Penis (tissue), 1 donor: ENCODE results near the gene GTPBP2.

DNA sequence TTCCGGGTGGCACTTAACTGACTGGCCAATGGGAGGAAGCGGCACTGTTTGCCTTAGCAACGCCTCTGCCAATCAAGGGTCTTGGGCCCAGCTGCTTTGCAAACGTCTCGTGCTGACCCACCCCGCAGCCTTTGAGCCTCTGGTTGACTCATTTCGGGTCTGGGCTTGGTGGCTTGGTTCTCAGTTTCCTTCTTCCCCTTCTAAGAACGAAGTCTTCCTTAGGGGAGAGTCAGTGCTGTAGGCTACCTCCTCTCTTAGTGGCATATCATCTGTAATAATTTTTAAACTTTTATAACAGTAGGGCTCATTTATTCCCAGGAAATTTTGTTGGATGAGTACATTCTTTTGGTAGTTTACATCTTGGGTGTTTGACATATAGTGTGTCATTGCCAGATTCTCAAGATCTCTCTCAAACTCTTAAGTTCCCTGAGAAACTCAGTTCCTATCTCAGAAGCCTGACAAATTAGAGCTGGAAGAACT is 3.7 kb downstream of the SRF start:
- PRO-cap: bidirectional peak, plus-strand start at position 151 of the sequence, minus-strand start outside the sequence

DNA sequence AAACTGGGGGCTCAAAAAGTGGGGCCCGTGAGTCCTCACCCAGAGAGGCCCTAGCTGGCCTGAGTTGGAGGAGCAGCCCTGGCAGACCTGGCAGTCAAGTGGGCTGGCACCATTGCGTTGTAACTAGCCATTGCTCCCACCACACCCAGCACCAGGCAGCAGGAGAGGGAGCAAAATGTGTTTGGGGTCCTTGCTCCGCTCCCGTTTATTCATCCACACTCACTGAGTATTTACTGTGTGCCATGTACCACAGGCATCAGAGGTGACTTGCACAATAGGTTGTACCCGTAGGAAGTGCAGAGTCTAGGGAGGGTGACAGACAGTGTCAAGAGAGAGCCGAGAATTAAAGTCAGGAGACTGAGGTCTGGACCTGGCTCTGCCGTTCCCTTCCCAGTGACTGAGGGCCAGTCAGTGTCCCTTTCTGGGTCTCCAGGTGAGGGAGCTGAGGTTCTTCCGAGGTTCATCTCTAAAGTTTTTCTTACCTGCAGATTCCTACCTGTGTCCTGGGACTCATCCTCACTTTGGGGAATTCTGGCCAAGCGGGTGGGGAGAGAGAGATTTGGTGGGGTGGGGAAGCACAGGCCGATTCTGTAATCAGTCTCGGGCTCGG is 22.3 kb downstream of the TTBK1 start:
- PRO-cap: no peak

GRCh38 chr6:43283790-43284605 is 14.1 kb upstream of the SLC22A7 start:
- PRO-cap: no peak

- PRO-cap: no peak
Observed at GRCh38 chr6:43456239-43456425, 784 bp upstream of the DLK2 start.

DNA sequence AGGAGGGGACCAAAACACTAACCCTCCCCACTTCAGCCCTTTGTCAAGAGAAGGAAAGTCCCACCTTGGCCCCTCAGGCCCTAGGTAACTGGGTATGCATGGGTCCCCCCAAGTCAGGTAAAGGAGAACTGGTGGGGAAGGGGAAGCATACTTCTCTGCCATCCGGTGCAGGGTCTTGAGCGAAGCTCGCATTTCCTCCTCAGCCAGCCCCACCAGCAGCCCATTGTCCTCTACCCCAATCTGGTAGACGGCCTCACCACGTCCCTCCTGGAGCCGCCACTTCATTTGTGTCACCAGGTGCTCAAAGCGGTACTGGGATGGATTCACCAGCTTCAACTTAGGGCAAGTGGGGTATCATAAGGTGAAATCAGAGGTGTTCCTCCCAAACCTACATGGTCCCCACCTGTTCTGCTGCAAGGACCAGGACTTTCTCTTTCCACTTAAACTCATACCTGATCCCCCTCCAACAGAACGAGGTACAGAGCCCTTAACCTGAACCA is 2.9 kb downstream of the GTPBP2 start:
- PRO-cap: no peak

GRCh38 chr6:43628736-43629321 is at the start of gene GTPBP2:
GTPBP2 (minus strand) TSS chr6:43629264.
- PRO-cap: bidirectional peak, plus-strand start at chr6:43628925, minus-strand start at chr6:43628868; bidirectional peak, plus-strand start at chr6:43629579, minus-strand start at chr6:43629228

GRCh38 chr6:43683158-43683457 is 4.5 kb downstream of the MRPS18A start:
- PRO-cap: no peak

- PRO-cap: no peak
Observed at GRCh38 chr6:43717550-43718294, 30.1 kb upstream of the MRPS18A start.

DNA sequence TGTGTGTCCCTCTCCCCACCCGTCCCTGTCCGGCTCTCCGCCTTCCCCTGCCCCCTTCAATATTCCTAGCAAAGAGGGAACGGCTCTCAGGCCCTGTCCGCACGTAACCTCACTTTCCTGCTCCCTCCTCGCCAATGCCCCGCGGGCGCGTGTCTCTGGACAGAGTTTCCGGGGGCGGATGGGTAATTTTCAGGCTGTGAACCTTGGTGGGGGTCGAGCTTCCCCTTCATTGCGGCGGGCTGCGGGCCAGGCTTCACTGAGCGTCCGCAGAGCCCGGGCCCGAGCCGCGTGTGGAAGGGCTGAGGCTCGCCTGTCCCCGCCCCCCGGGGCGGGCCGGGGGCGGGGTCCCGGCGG is 236 bp upstream of the VEGFA start:
- PRO-cap: bidirectional peak, plus-strand start outside the sequence, minus-strand start at position 292 of the sequence

GRCh38 chr6:43805658-43806344 is 35.8 kb downstream of the VEGFA start:
- PRO-cap: no peak

GRCh38 chr6:43842844-43843417 is 72.9 kb downstream of the VEGFA start:
- PRO-cap: no peak

GRCh38 chr6:43909596-43910221 is 139.7 kb downstream of the VEGFA start:
- PRO-cap: no peak

DNA sequence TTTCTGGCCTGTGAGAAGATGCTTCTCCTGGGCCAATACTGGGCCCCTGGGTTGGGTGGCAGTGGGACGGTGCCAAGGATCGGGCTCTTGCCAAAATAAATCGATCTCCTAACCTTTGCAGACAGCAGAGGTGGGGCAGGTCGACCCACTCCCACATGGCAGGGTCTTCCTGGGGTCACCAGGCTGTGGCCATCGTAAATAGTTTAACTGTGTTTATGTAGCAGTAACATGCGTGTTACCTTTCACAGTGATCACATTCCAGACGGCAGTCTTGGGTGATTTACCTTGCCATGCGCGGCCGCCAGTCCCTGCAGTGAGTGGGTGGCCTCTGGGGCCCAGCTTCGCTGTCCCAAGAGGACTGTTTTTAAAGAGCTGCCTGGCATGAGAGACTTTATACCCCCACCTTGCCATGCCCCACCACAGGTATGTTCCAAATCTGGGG is 152.0 kb downstream of the VEGFA start:
- PRO-cap: no peak

GRCh38 chr6:43927671-43928193 is 157.7 kb downstream of the VEGFA start:
- PRO-cap: no peak

GRCh38 chr6:43954317-43955163 is 172.7 kb downstream of the MRPL14 start:
- PRO-cap: no peak

GRCh38 chr6:43977302-43978023 is 149.8 kb downstream of the MRPL14 start:
- PRO-cap: no peak

GRCh38 chr6:44010733-44011269 is 116.5 kb downstream of the MRPL14 start:
- PRO-cap: no peak

DNA sequence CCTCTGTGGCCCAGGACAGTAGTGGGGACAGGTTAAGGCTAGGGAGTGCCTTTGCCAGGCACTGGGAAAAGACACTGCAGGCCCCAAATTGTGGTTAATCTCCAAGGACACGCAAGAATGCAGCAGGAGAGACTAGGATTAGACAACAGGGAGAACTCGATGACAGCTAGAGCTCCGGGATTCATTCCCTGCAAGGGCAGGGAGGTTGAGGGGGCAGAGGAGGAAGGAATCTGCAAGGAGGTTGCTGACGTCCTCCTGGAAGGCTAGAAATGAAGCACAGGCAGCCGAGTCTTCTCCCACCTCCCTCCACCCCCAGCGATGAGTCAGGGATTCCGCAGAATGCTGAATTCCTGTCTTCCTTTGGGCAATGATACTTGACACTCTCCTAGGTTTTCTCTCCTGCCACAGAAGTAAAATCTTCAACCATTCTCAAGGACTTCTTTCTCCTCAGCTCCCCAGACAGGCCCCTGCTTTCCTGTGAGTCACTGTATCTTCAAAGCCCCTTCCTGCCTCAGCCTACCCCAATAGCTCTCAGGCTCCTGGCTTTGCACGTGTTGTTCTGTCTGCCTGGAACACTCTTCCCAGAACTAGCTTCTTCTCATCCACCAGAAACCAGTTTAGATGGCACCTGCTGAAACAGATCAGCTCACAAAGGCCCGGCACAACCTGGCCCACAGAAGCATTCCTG is 85.7 kb downstream of the MRPL14 start:
- PRO-cap: no peak

GRCh38 chr6:44133077-44134132 is 6.1 kb downstream of the TMEM63B start:
- PRO-cap: no peak

GRCh38 chr6:44172534-44173305 is 14.1 kb downstream of the CAPN11 start:
- PRO-cap: no peak